A549 (cell line): ENCODE results near the gene CLSPN.

- PRO-cap: no peak
CAGE:
- cytosol, long polyA plus RNA: no peak
- long polyA plus RNA: no peak
- nucleus, long polyA plus RNA: no peak
Measured at GRCh38 chr1:35177734-35178627, 15.0 kb downstream of the SFPQ start.

GRCh38 chr1:35180674-35181436, 12.1 kb downstream of the SFPQ start:
- PRO-cap: no peak
CAGE:
- cytosol, long polyA plus RNA: no peak
- long polyA plus RNA: no peak
- nucleus, long polyA plus RNA: no peak

- PRO-cap: no peak
CAGE:
- cytosol, long polyA plus RNA: no peak
- long polyA plus RNA: no peak
- nucleus, long polyA plus RNA: no peak
Measured at GRCh38 chr1:35192317-35192794, 589 bp downstream of the SFPQ start.

- PRO-cap: no peak
CAGE:
- cytosol, long polyA plus RNA: no peak
- long polyA plus RNA: no peak
- nucleus, long polyA plus RNA: no peak
Measured at GRCh38 chr1:35357318-35357896, 88.9 kb downstream of the ZMYM4 start.

DNA sequence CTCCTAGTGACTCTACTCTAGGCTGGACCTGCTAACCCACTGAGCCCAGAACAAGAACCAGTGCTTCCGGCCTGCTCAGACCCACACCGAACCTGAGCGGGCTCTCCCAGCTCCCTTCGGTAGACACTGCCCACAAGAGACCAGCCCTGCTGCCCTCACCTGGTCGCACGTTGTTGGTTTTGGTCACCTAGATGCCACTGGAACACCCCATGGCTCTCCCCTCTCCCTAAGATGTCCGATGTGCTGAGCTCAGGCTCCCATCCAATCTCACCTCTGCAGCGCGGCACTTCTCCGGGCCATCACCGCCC, 120.3 kb downstream of the KIAA0319L start:
- PRO-cap: no peak
CAGE:
- cytosol, long polyA plus RNA: no peak
- long polyA plus RNA: no peak
- nucleus, long polyA plus RNA: no peak

- PRO-cap: no peak
CAGE:
- cytosol, long polyA plus RNA: no peak
- long polyA plus RNA: no peak
- nucleus, long polyA plus RNA: no peak
Measured at GRCh38 chr1:35538796-35539406, 18.3 kb downstream of the KIAA0319L start.

- PRO-cap: no peak
CAGE:
- cytosol, long polyA plus RNA: no peak
- long polyA plus RNA: no peak
- nucleus, long polyA plus RNA: no peak
Measured at GRCh38 chr1:35596215-35597134, 23.4 kb downstream of the TFAP2E start.

DNA sequence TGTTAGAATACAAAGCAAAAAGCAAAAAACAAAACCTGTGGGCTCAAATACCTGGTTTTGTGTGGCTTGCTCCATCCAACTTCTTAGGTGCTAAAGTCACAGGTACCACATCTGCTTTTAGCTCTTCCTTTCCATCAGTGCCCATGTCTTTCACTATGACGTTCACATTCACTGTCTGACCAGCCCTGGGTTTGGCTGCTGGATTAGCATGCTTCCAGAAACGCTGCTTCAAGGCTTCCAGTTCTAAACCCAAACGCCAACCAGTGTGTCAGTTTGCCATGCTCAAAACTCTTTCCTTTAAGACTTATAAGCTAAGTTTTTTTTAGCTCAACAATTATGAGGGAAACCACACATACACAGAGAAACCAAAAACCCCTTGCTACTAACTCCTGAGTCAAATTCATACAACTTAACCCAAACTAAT, 16.1 kb downstream of the CLSPN start:
- PRO-cap: no peak
CAGE:
- cytosol, long polyA plus RNA: no peak
- long polyA plus RNA: no peak
- nucleus, long polyA plus RNA: start-site peak on the minus strand centred at position 128 of the sequence, 117 bp wide, 29 and 104 reads in 2 replicates

GRCh38 chr1:35769823-35770314, at the start of gene CLSPN:
Gene CLSPN, minus strand, starts transcription at chr1:35769978.
- PRO-cap: bidirectional peak, plus-strand start at chr1:35770096, minus-strand start at chr1:35769951
CAGE:
- cytosol, long polyA plus RNA: no peak
- long polyA plus RNA: start-site peak on the minus strand at chr1:35769877-35769887, 32 and 20 reads in 2 replicates; start-site peak on the minus strand at chr1:35769943-35769985, 65 and 38 reads in 2 replicates
- nucleus, long polyA plus RNA: no peak

GRCh38 chr1:35817455-35818146, 9.8 kb downstream of the AGO4 start:
- PRO-cap: no peak
CAGE:
- cytosol, long polyA plus RNA: no peak
- long polyA plus RNA: no peak
- nucleus, long polyA plus RNA: no peak

DNA sequence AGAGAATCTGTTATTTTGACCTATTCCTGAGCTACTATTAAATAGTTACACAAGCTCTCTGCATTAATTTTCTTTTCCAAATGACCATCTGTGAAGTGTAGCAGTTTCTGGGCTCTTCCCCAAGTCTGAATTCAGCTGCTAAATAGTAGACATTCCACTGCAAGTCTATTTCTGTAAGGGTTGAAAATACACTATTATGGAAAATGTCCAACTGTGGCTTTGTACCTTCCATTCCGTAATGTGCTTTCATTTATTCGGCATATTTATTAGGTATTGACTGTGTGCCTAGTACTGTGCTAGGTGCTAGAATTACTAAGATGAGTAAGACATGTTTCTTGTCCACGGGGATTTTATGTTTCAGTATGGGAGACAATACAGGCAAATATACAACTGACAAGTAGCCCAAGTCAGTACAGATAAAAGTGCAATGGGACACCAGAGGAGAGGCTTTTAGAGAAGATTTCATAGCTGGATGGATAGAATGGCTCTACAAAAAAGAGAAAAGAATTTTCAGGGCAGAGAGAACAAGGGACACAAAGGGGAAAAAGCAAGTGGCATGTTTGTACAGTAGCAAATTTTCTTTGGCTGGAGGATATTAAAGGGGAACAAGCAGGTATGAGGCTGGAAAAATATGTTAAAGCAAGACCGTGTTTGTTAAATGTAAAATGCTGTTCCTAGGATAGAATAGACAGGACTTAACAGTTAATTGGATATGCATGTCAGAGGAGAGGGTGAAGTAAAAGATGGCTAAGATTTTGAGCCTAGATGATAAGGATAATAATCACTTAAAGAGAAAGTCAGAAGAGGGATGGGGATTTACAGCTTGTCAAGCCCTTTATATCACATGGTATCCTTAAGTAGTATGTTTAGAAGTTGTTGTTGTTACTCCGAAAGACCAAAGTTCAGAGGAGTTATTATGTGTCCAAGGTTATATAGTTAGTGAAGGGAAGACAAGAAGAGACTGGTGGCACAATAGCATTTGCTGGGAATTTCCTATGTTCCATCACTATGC, 31.2 kb upstream of the AGO1 start:
- PRO-cap: no peak
CAGE:
- cytosol, long polyA plus RNA: no peak
- long polyA plus RNA: no peak
- nucleus, long polyA plus RNA: no peak

GRCh38 chr1:35924281-35925089, 6.4 kb upstream of the AGO3 start:
- PRO-cap: no peak
CAGE:
- cytosol, long polyA plus RNA: no peak
- long polyA plus RNA: no peak
- nucleus, long polyA plus RNA: no peak

DNA sequence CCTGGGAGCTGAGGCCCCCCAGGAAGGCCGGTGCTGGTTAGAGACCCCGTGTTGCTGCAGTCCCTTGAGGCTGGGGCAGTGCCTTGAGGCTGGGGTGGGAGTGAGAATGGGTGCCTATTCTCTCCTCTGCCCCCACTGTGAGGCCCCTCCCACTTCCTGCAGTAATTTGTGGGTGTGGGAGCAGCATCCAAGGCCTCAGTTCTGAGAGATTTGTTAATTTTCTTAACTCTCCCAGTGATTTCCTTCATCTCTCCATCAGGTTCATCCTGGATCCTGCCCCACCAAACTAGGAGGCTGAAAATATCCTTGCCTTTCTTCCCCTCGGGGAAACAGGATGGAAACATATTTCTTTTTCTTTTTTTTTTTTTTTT, 2.6 kb upstream of the TRAPPC3 start:
- PRO-cap: no peak
CAGE:
- cytosol, long polyA plus RNA: no peak
- long polyA plus RNA: no peak
- nucleus, long polyA plus RNA: no peak

- PRO-cap: no peak
CAGE:
- cytosol, long polyA plus RNA: no peak
- long polyA plus RNA: no peak
- nucleus, long polyA plus RNA: no peak
Measured at GRCh38 chr1:36160781-36161589, 5.0 kb downstream of the MAP7D1 start.

DNA sequence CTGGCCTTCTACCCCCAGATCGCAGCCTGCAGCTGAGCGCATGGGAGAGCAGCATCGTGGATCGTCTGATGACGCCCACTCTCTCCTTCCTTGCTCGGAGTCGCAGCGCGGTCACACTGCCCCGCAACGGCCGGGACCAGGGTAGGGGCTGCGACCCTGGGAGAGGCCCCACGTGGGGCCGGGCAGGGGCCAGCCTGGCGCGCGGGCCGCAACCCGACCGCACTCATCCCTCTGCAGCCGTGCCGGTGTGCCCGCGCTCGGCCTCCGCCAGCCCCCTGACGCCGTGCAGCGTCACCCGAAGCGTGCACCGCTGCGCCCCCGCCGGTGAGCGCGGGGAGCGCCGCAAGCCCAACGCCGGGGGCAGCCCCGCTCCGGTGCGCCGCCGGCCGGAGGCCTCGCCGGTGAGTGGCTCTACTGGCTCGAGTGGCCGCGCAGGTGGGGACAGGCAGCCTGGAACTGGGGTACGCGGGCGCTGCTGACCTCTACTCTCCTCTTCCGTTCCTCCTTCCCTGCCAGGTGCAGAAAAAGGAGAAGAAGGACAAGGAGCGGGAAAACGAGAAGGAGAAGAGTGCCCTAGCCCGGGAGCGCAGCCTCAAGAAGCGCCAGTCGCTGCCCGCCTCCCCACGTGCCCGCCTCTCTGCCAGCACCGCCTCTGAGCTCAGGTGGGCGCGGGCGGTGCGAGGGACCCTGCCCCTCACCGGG, 20.4 kb downstream of the MAP7D1 start:
- PRO-cap: no peak
CAGE:
- cytosol, long polyA plus RNA: no peak
- long polyA plus RNA: no peak
- nucleus, long polyA plus RNA: no peak

- PRO-cap: no peak
CAGE:
- cytosol, long polyA plus RNA: no peak
- long polyA plus RNA: no peak
- nucleus, long polyA plus RNA: no peak
Measured at GRCh38 chr1:36180067-36180583, 24.2 kb downstream of the MAP7D1 start.

- PRO-cap: no peak
CAGE:
- cytosol, long polyA plus RNA: no peak
- long polyA plus RNA: no peak
- nucleus, long polyA plus RNA: no peak
Measured at GRCh38 chr1:36183074-36183878, 27.3 kb downstream of the MAP7D1 start.

DNA sequence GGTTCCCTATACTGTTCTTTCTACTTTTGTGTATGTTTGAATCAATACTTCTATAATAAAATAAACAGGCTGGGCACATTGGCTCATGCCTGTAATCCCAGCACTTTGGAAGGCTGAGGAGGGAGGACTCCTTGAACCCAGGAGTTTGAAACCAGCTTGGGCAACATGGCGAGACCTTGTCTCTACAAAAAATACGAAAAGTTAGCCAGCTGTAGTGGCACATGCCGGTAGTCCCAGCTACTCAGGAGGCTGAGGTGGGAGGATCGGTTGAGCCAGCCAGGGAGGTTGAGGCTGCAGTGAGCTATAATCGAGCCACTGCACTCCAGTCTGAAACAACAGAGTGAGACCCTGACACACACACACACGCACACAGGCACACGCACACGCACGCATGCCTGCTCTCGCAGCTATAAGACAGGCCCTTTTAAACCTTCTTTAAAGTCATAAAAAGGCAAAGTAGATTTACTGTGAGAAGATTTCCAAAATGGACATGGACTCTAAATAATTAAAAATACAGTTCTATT, 36.1 kb upstream of the SH3D21 start:
- PRO-cap: no peak
CAGE:
- cytosol, long polyA plus RNA: no peak
- long polyA plus RNA: no peak
- nucleus, long polyA plus RNA: no peak

- PRO-cap: no peak
CAGE:
- cytosol, long polyA plus RNA: no peak
- long polyA plus RNA: no peak
- nucleus, long polyA plus RNA: no peak
Measured at GRCh38 chr1:36301238-36301913, 4.8 kb upstream of the SH3D21 start.

- PRO-cap: no peak
CAGE:
- cytosol, long polyA plus RNA: no peak
- long polyA plus RNA: start-site peak on the plus strand at chr1:36304292-36304313, 353 and 186 reads in 2 replicates
- nucleus, long polyA plus RNA: start-site peak on the plus strand at chr1:36304292-36304378, 510 and 1,399 reads in 2 replicates
Measured at GRCh38 chr1:36303528-36304831, 2.2 kb upstream of the SH3D21 start.